ENCODE results near the gene HOXA6.

DNA sequence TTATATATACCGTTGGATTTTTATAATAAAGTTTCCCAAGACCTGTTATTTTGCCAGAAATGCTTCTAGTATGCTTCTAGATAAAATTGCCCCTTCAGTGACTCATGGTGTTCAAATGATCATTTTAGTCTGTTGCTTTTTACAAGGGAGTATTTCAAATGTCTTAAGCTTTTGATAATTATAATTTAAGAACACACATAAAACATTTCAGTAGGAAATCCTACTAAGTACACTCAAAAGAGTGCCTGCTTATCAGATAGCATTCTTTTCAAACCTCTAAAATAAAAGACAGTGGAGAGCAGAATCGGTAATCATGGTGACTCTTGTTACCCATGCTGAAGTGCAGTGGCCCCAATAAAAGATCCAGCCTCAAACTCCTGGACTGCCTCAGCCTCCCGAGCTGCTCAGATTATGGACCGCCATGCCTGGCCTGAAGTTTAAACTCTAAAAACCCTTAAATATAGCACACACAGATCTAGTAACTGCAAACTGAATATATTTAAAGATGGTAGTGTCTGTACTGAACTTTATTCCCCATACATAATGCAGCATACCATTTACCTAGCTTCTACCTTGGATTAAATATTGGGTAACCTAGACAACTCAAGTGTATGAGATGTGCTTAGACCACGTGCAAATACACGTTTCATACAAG, 13.3 kb downstream of the HNRNPA2B1 start:
- RRBS, 2 experiments, result no CpG with 5 or more reads among the region's 6 CpGs

GRCh38 chr7:26190470-26190962, 10.0 kb downstream of the HNRNPA2B1 start:
- RRBS, 2 experiments, result no CpG with 5 or more reads among the region's 2 CpGs

GRCh38 chr7:26193706-26194161, 6.8 kb downstream of the HNRNPA2B1 start:
- RRBS, 2 experiments, result no CpG with 5 or more reads among the region's 2 CpGs

GRCh38 chr7:26199330-26200467, 847 bp downstream of the HNRNPA2B1 start:
- RRBS, 2 experiments, result no CpG with 5 or more reads among the region's 65 CpGs

DNA sequence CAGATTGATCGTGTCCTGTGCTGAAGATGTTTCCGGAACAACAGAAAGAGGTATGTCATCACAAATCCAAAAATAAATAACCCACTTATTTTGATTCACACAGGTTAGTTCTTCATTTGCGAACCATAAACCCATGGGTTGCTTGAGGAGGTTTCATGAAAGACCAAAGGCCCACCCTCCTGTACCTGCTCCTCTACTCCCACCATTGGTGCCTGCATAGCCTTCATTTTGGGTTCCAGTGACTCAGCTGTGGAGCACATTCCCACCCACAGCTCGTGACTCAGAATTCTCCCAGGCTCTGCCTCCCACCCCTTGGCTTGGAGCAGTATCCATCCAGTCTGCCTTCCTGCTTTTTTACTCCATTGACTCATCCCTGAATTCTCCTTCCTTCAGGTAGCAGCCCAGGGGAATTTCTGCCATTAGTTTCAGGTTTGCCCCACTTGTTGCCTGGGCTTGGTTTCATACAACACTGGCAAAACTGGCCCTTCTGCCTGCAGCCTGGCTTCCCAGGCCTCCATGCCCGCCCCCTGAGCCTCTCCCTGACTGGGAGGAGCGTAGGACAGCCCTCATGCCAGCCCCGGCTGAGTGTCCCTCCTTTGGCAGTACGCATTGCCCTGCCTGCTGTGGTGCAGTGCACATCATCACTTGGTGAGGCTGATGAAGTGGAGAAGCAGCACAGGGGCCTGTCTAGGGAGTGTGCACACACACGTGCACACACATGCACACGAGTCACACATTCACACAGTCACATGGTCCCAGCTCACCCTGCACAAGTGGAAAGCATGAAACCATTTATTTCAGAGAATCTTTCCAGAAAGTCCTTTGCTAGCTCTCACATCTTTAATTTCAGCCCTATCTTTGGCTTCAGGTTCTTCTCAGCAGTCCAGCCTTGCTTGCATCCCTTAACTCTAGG, 55.0 kb downstream of the SNX10 start:
- RRBS, 2 experiments, result no CpG with 5 or more reads among the region's 10 CpGs

DNA sequence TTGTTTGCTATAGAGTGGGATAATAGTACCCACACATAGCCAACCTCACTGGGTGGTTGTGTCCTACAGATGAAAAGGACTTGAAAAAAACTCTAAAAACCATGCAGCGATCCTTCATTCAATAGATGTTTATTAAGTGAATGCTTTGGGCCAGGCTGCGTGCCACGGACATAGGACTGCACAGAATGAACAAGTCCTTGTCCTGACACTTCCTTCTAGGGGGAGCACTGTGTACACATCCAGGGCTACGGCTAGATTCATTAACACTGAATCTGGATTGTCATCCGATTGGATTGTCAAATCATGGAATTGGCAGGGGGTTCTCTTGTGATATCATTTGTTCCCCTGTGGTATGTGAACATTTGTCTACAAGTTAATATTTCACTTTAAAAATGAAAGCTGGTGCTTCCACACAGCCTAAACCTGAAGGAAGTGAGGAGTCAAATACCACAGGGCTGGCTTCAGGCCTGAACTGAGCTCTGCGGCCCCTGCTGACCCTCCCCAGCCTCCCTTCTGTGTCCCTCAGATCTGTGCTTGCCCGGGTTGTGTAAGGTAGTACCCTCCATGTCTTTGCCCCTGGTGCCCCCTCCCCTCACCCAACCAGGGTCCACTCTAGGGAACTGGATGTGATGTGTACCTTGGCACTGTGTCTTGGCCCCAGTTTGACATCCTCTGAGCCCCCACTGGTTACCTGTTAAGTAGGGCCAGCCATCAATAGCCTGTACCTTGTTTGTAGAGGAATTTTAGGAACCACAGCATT, 75.6 kb downstream of the SNX10 start:
- RRBS, 2 experiments, result no CpG with 5 or more reads among the region's 7 CpGs

DNA sequence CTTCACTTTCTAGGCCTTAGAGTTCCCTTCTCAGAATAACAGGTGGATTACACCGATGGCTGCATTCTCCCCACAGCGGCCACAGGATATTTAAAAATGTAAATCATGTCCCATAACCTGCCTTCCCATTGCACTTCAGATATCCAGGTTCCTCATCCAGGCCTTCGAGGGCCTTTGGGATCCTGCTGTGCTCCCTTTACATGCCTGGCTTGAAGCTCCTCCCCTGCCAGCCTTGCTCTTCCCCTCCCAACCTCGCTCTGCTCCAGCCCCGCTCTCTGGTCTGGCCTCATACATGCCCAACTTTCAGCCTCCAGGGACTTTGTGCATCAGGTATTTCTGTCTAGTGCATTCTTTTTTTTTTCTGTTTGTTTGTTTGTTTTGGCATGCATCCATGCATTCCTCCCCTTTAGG, 160.3 kb downstream of the SNX10 start:
- RRBS, 2 experiments, result no CpG with 5 or more reads among the region's 5 CpGs

GRCh38 chr7:26515157-26515930, 223.7 kb downstream of the SNX10 start:
- RRBS, 2 experiments, result no CpG with 5 or more reads among the region's 10 CpGs

GRCh38 chr7:26857437-26858352, 6.7 kb downstream of the SKAP2 start:
- RRBS, 2 experiments, result no CpG with 5 or more reads among the region's 37 CpGs

GRCh38 chr7:27097892-27098252, 2.1 kb upstream of the HOXA1 start:
- RRBS, 2 experiments, result no CpG with 5 or more reads among the region's 10 CpGs

GRCh38 chr7:27147086-27148023, at the start of gene HOXA6:
HOXA6 (minus strand) TSS chr7:27147774.
- RRBS, 2 experiments, result 81 to 89% methylated on average over 26 to 32 of the region's 62 CpGs

DNA sequence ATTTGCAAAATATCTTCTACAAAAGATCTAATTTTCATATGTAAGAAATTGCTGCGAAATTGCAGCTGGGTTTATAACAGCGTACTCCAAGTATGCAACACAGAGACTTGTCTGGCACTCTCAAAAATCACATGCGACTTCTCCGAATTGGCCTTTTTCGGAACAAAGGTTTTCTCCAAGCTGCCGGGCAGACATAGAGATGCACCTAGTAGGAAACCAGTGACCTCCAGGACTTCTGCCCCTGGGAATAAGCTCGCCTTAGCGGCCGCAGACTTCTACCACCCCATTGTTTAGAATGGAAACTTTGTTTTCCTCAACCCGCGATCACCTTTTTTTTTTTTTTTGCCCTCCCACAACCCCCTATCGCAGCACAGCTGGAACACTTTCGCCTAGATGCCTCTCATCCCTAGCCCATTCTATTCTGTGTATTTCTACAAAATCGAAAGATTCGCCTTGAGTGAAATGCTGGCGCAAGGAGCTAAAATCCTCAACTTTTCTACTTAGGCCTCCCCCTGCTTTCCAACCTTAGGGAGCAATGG, 4.9 kb upstream of the HOXA10 start:
- RRBS, 2 experiments, result no CpG with 5 or more reads among the region's 16 CpGs

DNA sequence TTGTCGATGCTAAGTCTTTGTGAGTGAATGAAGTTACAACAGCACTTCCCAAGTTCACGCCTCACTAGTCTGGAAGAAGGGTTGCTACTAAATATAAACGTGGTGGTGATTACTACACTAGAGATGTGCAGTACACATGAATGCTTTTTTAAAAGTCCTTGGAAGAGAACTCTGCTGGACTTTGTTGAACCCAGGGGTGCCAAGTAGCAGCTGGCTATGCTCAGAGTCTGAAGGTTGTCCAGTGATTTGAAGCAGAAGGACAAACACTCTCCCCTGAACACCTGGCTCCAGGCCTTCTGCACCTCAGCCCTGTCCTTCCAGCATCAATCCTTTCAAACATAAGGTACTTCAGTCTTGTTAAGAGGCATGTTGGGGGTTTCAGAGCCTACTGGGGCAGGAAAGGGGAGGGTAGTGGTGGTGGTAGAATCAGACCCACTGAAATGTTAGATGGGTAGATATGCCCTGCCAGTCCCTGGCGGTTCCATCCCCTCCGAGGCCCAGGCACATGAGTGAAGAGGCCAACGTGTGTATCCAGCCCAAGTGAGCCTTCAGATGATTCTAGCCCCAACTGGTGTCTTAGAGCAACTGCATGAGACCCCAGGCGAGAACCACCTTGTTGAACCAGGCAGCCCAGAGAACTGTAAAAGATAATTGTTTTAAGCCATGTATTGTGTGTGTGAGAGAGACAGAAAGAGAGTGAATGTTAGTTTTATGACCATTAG, 94.4 kb downstream of the TAX1BP1 start:
- RRBS, 2 experiments, result no CpG with 5 or more reads among the region's 7 CpGs

GRCh38 chr7:28153625-28154169, 26.9 kb downstream of the JAZF1 start:
- RRBS, 2 experiments, result no CpG with 5 or more reads among the region's 2 CpGs

GRCh38 chr7:28266386-28266976, 85.9 kb upstream of the JAZF1 start:
- RRBS, 2 experiments, result no CpG with 5 or more reads among the region's 2 CpGs

DNA sequence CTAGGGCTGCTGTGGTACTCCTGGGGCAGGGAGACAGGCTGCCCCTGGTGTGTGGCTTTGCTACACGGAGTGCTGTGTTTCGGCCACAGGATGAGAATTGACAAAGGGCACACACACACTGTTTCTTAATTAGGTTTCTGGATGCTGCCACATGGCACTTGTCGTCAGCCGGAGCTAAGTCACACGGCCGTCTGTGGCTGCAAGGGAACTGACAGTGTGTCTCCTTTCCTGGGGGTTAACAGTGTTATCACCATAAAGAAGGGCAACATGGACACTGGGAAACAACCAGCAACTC, 55.7 kb upstream of the CREB5 start:
- RRBS, 2 experiments, result no CpG with 5 or more reads among the region's 6 CpGs

GRCh38 chr7:28408959-28409221, 3.4 kb upstream of the CREB5 start:
- RRBS, 2 experiments, result 2 to 8% methylated on average over 10 of the region's 24 CpGs

- RRBS, 2 experiments, result no CpG with 5 or more reads among the region's 26 CpGs
These were observed 1.2 kb upstream of the CREB5 start for GRCh38 chr7:28410818-28411802.

DNA sequence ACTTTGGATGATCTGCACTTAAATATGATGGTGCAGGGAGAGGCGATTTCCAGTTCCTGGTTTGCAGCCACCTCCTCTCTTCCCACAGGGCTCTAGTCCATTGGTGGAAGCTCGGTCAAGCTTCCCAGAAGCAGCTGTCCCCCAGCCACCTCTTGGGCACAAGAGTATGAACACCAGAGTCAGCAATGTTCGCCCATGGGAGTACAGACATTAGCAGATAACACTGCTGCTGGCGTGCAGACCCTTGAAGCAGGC, 1.5 kb upstream of the CPVL start:
- RRBS, 2 experiments, result no CpG with 5 or more reads among the region's 4 CpGs

GRCh38 chr7:29197379-29198391, 3.1 kb downstream of the CHN2 start:
- RRBS, 2 experiments, result no CpG with 5 or more reads among the region's 9 CpGs